Spinal cord (tissue), 3 donors: ENCODE results near the gene MRPS6.

- PRO-cap = no peak
- RAMPAGE, long total RNA = no peak
Observed at GRCh38 chr21:33801518-33802135, 114.0 kb downstream of the ATP5PO start.

GRCh38 chr21:33931086-33931313, 15.4 kb upstream of the ATP5PO start:
- PRO-cap = no peak
- RAMPAGE, long total RNA = no peak

GRCh38 chr21:33975292-33975991, 59.8 kb upstream of the ATP5PO start:
- PRO-cap = no peak
- RAMPAGE, long total RNA = no peak

DNA sequence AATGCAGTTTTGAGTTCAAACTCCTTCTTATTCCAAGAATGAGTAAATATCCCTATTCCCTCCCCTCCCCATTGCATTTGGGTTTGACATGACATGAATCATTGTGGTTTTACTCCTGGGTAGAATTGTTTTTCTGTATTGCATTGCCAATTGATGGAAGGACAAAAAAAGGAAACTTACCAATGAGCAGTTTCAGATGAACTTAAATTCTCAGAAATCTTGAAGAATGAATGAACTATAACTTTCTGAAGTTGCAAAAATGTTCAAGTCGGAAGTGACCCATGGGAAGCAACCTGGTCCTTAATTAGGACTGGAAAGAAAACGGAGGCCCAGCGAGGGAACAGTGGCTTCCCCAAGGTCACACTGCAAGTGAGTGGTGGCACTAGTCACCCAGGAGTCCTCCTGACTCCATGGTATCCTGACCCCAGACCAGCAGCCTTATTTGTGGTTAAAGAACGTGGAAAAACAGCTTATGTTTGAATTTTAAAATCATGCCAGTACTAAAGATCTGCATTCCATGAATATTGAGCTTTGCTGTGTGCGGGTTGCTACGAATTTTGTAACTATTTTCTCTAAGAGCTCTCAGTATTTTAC, 61.3 kb upstream of the ATP5PO start:
- PRO-cap = no peak
- RAMPAGE, long total RNA = no peak

- PRO-cap = no peak
- RAMPAGE, long total RNA = no peak
Observed at GRCh38 chr21:34018788-34019339, 54.5 kb upstream of the MRPS6 start.

GRCh38 chr21:34072710-34073773, at the start of gene MRPS6:
TSS of gene MRPS6 (plus strand) at chr21:34073578.
- PRO-cap = unidirectional peak, plus-strand start at chr21:34073578
- RAMPAGE, long total RNA = start-site peak on the plus strand at chr21:34073533-34073702, 597 and 42 reads in 2 replicates

DNA sequence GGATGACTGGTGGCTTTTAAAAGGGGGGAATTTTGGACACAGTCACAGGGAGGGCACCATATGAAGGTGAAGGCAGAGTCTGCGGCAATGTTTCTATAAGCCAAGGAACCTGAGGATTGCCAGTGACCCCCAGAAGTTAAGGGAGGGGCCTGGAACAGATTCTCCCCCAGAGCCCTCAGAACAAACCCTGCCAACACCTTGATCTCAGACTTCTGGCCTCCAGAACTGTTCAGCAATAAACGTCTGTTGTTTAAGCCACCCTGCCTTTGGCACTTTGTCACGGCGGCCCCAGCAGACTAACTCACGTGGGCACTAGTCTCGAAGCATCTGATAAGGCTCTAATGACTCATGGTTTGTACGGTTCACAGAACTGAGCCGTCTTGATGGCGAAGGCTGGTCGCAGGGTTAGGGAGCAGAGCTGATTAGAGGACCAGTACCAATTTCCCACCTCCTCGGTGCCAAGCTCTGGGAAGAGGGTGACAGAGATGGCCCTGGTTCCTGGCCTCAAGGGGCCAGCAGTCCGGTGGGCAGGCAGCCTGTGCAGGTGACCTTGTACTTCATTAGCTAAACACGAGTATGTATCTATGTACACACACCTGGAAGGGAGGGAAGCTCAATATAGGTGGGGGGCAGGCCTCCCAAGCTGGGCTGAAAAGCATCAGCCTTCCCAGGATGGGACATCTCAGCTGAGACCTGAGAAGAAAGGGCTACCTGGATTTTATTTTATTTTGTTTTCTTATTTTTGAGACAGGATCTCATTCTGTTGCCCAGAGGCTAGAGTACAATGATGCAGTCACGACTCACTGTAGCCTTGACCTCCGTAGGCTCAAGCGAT, 112.8 kb downstream of the MRPS6 start:
- PRO-cap = no peak
- RAMPAGE, long total RNA = no peak

DNA sequence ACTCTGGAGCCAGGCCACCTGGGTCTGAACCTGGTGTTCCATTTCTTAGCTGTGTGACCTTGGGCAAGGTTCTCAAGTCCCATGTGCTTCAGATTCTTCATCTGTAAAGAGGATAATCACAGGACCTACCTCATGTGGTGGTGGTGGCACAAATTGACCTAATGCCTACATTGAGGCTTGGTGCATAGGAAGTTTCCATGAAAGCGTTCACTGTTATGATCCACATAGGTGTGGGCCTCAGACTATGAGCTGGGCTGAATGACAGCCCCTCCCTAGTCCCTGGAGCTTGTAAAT, 30.8 kb upstream of the KCNE1 start:
- PRO-cap = no peak
- RAMPAGE, long total RNA = no peak

- PRO-cap = no peak
- RAMPAGE, long total RNA = no peak
Observed at GRCh38 chr21:34583388-34583623, 31.6 kb downstream of the RCAN1 start.

DNA sequence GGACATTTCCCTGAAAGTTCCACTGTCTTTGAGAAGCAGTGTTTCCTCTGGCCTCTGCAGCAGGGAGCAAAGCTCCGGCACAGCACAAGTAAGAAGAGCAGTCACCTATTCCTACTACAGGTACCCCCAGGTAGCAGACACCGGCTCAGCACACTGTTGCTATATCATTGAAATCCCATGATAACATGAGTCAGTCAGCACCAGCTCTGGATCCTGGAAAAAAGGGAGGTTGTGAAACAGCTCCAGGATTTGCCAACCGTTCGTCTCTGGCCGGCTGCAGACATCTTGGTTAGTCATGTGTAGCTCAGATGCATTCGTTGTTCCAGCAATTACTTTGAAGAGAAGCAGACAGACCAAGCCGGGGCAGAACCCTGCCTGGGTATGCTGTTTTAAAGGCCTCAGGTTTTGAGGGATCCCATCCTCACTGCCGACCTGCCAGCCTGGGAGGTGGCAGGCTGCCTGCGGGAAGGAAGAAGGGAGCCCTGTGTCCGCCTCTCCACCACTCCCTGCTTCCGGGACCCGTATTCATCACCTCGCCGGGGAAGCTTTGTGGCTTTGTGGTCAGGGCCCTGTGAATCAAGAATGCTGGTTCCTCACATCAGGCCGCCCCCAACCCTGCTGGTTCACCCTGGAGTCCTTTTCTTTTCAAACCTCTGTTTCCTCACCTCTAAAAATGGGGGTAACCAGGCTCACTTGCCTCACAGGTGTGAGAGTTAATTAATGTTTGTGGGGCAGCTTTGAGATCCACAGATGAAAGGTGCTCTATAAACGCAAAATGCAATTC, 139.3 kb downstream of the CLIC6 start:
- PRO-cap = no peak
- RAMPAGE, long total RNA = no peak

DNA sequence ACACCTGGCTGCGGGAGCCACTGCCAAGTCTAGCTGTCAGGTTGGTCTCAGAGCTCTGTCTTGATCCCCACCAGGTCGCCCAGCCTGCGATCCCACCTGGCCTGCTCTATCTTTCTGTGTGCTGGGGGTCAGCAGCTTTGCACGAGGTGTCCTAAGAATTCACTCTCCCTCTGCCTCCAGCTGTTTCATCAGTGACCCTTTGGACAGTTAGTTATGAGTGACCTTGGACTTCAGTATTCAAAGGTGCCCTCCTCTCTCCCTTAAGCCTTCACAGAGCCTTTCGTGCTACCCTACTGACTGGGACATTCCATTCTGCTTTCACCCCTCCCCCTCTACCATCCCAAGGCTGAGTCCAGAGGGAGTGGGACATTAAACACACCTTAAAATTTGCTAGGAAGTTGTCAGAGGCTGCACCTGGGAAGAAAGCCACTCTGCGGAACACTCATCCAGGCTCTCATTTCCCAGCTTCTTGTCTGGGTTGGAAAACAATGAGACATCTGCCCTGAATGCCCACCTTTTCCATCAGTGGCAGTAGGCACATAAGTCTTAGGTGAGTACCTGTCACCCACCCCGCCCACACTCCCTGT, 171.9 kb downstream of the CLIC6 start:
- PRO-cap = no peak
- RAMPAGE, long total RNA = no peak

- PRO-cap = no peak
- RAMPAGE, long total RNA = no peak
Observed at GRCh38 chr21:34845429-34846132, 176.8 kb downstream of the CLIC6 start.

DNA sequence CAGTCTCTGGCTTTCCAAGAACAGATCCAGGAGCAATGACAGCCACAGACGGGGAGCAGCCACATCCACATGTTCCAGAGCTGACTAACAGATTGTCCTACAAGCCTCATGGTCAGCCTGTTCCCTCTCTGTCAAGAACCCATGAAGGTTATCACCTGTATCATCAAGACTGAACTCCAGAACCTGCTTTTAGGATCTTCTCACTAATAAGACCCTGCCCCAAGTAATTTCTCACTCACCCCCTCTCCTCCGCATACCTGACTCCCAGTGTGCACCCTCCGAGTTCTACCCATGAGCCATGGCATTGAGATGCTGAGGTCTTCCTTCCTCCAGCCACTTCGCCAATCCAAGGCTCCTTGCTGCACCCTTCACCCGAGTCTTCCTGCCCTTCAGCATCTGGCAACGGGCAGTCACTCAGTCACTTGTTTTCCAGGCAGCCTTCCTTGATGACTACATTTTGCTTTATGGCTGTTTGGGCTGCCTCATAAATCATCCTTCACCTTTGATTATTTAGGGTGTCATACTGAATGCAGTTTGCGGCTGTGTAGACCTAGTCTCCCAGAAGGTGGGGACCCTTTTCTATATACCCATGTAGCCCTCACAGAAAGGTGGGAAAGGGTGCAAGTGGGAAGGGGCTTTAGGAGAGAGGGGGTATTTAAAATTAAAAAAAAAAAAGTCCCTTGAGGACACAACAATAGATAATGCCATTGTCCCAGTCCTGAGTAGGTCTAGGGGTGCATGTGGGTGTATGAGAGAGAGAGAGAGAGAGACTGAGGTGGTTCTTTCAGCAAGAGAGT, 187.5 kb downstream of the RUNX1 start:
- PRO-cap = no peak
- RAMPAGE, long total RNA = no peak

GRCh38 chr21:34882424-34883428, 166.4 kb downstream of the RUNX1 start:
- PRO-cap = no peak
- RAMPAGE, long total RNA = no peak

- PRO-cap = no peak
- RAMPAGE, long total RNA = no peak
Observed at GRCh38 chr21:35050402-35050873, 1.3 kb upstream of the RUNX1 start.

GRCh38 chr21:35102676-35103427, 53.8 kb upstream of the RUNX1 start:
- PRO-cap = no peak
- RAMPAGE, long total RNA = no peak

DNA sequence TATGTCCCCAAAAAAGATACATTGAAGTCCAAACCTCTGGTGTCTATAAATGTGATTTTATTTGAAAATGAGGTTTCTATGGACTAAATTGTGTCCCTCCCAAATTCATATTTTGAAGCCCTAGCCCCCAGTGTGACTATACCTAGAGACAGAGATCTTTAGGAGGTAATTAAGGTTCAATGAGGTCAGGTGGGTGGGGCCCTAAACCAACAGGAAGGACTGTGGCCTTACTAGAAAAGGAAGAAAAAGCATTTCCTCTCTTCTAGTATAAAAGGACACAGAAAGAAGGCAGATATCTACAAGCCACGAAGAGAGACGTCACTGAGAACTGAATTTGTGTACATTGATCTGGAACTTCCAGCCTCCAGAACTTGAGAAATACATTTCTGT, 123.1 kb upstream of the RUNX1 start:
- PRO-cap = no peak
- RAMPAGE, long total RNA = no peak

- PRO-cap = no peak
- RAMPAGE, long total RNA = no peak
Observed at GRCh38 chr21:35205903-35206535, 156.9 kb upstream of the RUNX1 start.

DNA sequence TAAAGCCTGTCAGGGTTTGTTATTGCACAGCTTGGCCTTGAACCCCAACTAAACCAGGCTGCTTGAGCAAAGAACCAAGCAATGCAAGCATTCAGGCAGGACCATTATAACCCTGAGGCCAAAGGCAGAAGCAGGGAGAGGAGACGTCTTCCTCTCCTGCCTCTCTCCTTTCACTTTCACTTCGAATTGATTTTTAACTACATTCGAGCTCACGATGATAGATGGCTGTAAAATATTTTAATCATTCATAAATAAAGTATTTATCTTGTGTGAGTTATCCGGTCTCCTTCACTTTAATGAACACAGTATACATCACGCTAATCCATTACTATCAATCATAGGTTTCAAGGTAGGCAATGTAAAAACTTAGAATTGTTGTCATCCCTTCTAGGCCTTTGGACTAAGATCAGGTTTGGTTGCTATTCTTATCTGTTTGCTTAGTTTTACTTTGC, 480.1 kb upstream of the RUNX1 start:
- PRO-cap = no peak
- RAMPAGE, long total RNA = no peak

DNA sequence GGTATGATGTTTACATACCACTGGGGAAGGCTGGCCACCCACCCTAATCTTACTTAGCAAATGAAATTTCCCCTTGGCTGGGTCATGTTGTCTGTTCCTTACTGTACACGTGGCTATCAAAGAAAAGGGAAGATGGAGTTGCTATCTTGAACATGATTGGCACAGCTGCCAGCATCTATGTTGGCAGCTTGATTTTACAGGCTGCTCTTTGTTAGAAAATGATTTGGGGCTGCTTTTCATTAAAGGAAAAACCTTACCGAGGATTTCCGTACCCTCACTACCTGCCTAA, 96.3 kb downstream of the SETD4 start:
- PRO-cap = no peak
- RAMPAGE, long total RNA = no peak